Prostate gland (tissue), 2 donors: ENCODE data around the genes TTC17, EXT2, ALX4 and CD82.

GRCh38 chr11:36409068-36409667 lies 100.9 kb downstream of the TRAF6 start:
- PRO-cap: no peak
- RAMPAGE, long total RNA, 2 experiments: no peak in any of the 2 experiments

GRCh38 chr11:36532821-36533507 lies 22.9 kb upstream of the TRAF6 start:
- PRO-cap: no peak
- RAMPAGE, long total RNA, 2 experiments: no peak in any of the 2 experiments

DNA sequence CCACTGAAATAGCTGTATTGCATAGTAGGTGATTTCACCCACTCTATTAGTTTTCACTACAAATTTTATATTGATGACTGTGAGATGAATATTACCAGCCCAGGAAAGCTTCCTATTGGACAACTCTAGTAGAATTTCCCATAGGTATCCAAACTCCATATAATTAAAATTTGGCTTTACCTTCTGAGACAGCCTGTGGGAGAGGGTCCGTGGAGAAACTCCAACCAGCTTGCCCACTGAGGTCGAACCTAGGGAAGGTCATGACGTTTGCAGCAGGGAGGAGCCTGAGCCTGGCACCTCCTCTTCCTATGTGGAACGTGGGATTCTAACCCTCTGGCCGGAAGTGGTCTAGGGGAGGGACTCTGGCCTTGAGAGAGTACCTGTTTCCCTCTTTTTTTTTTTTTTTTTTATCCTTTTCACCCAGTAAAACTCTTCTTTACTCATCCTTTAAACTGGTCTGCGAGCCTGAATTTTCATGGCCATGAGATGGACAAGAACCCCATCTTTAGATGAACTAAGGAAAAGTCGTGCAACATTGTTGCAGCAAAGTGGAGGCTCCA lies 1360.1 kb downstream of the LRRC4C start:
- PRO-cap: no peak
- RAMPAGE, long total RNA, 2 experiments: no peak in any of the 2 experiments

DNA sequence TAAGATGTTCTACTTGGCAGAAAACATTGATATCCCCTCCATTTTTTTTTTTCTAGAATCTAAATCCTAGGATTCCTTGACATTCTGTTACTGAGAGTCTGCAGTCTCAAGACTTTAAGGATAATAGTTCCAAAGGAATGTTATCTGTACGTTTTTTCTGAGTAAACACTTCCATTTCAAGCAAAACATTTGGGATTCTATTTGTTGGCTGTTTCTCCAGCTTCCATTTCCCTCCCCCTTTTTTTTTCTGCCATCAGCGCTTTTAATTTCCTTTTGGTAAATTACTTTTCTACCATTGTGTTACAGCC lies 402.1 kb upstream of the LRRC4C start:
- PRO-cap: no peak
- RAMPAGE, long total RNA, 2 experiments: no peak in any of the 2 experiments

GRCh38 chr11:41971465-41971869 lies 512.0 kb upstream of the LRRC4C start:
- PRO-cap: no peak
- RAMPAGE, long total RNA, 2 experiments: no peak in any of the 2 experiments

DNA sequence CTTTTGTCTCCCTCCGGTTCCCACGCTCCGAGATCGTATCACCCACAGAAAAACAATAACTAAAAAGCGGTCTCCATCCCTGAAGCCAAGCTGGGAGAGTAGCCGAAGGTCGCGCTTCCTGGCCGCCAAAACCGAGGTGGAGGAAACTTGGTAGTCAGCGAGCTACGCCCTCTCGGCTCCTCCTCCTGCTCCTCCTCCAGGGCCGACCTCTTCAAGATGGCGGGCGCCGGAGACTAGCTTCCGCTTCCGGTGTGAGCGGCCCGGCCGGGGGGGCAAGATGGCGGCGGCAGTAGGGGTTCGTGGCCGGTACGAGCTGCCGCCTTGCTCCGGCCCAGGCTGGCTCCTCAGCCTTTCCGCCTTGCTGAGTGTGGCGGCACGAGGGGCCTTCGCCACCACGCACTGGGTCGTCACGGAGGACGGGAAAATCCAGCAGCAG lies at the start of gene TTC17:
Gene TTC17, plus strand, starts transcription at position 243 of the 436 bp plus-strand sequence.
- PRO-cap: bidirectional peak, plus-strand start at position 267 of the sequence, minus-strand start at position 138 of the sequence
- RAMPAGE, long total RNA, 2 experiments: start-site peak on the plus strand in 2 of 2 experiments, centred at positions 264 to 284 of the sequence, 1,239 to 1,932 reads per replicate

- PRO-cap: no peak
- RAMPAGE, long total RNA, 2 experiments: no peak in any of the 2 experiments
These were observed 133.6 kb upstream of the HSD17B12 start for GRCh38 chr11:43546952-43547295.

GRCh38 chr11:43558955-43559154 lies 121.7 kb upstream of the HSD17B12 start:
- PRO-cap: no peak
- RAMPAGE, long total RNA, 2 experiments: no peak in any of the 2 experiments

DNA sequence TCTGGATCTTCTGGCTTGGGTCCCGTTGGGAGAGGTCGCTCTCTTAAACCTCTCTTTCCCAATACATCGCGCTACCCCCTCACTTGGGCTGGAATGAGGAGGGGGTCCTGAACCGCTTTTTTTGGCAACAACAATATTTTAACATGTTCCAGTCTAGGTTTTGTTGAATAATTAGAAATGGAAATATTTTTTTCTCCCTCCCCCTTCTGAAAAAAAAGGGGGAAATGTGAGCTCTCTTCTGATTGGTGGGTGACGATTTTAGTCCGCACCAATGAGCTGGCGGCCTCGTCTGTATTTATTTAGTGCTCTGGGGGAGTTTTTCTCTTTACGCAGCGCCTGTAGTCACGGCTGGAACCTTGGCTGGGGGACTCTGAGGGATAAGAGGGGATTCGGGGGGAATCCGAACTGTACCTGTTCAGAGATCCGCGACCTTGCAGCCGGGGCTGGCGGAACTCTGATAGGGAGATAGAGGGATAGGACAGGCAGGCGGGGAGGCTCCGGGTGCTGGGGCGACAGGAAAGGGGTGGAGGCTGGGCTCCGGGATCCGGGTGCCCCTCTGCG lies 99.9 kb upstream of the HSD17B12 start:
- PRO-cap: no peak
- RAMPAGE, long total RNA, 2 experiments: no peak in any of the 2 experiments

GRCh38 chr11:43644704-43645049 lies 35.9 kb upstream of the HSD17B12 start:
- PRO-cap: no peak
- RAMPAGE, long total RNA, 2 experiments: no peak in any of the 2 experiments

- PRO-cap: no peak
- RAMPAGE, long total RNA, 2 experiments: no peak in any of the 2 experiments
These were observed 11.3 kb downstream of the ALKBH3 start for GRCh38 chr11:43892011-43892300.

DNA sequence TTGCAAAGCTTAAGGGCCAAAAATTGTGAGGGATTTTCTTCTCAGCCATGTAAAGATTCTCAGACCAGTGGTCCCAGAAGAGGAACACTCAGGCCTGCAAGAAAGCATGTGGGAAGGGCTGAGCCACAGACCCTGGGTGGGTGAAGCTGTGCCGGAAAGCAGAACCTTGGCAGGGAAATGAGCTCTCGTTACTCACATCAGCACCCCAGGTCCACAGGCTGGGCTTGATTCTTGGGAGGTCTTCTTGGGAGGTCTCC lies 9.0 kb upstream of the C11orf96 start:
- PRO-cap: no peak
- RAMPAGE, long total RNA, 2 experiments: no peak in any of the 2 experiments

DNA sequence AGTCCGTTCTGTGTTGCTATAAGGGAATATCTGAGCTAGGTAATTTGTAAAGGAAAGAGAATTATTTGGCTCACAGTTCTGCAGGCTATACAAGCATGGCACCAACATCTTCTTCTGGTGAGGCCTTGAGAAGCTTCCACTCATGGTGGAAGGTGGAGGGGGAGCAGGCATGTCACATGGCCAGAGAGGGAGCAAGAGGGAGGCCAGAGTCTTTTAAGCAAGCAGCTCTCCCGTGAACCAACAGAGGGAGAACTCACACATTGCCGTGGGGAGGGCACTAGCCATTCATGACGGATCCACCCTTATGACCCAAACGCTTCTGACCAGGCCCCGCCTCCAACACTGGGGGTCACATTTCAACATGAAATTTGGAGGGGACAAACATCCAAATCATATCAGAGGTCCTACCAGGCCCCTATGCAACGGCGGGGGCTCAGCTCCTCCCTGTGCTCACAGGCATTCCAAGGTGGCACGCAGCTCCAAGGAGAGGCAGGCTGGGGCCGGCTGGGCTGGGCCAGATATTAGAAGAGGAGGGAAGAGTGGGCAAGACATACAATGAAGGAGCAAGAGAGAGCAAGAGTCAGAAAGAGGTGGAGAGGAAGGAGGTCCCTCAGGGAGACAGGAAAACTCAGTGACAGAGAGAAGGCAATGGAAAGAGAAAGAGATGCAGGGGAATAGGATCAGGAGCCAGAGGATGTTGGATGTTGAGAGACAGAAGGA lies 4.7 kb downstream of the C11orf96 start:
- PRO-cap: no peak
- RAMPAGE, long total RNA, 2 experiments: no peak in any of the 2 experiments

DNA sequence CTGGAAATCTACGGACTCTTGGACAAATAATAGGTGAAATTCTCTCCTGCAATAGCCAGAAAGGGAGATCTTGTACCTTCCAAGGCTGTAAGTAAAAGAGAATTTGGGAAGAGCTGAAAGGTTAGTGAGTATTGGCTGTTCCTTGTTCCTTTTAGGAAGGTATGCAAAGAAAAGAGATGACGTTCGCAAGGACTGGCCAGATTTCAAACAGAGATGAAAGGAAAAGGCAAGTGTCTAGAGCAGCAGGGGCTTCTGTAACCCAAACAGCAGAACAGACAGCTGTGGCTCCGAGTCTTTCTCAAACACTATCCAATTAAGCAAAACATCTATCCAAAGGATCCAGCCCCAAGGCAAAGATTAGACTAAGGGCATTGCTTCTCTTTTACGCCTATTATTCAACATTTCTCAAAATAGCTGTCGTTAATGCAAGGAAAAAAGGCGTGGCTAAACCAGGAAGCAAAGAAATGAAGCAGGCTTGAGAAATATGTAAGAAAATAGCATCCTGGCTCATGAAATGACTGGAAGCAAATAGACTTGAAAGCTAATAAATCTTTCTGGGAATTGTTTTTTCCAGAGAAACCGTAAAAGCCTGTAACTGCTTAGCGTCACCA lies 19.9 kb downstream of the C11orf96 start:
- PRO-cap: no peak
- RAMPAGE, long total RNA, 2 experiments: no peak in any of the 2 experiments

DNA sequence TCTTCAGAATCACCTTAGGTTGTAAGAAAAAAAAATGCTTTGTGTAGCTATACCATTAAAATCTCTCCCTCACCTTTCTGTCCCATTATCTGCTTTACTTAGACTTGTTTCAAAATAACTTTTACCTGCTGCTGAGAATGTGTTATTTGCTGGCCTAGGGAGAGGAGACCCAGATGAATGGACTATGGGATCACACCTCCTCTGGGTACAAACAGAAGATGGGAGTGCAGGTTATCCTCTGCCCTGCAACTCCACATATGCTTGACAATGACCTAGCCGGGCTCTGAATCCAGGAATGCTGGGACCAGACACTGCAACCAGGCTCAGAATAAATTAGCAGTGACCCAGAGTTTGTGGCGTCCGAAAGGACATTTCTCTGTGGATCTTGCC lies 41.8 kb downstream of the C11orf96 start:
- PRO-cap: no peak
- RAMPAGE, long total RNA, 2 experiments: no peak in any of the 2 experiments

DNA sequence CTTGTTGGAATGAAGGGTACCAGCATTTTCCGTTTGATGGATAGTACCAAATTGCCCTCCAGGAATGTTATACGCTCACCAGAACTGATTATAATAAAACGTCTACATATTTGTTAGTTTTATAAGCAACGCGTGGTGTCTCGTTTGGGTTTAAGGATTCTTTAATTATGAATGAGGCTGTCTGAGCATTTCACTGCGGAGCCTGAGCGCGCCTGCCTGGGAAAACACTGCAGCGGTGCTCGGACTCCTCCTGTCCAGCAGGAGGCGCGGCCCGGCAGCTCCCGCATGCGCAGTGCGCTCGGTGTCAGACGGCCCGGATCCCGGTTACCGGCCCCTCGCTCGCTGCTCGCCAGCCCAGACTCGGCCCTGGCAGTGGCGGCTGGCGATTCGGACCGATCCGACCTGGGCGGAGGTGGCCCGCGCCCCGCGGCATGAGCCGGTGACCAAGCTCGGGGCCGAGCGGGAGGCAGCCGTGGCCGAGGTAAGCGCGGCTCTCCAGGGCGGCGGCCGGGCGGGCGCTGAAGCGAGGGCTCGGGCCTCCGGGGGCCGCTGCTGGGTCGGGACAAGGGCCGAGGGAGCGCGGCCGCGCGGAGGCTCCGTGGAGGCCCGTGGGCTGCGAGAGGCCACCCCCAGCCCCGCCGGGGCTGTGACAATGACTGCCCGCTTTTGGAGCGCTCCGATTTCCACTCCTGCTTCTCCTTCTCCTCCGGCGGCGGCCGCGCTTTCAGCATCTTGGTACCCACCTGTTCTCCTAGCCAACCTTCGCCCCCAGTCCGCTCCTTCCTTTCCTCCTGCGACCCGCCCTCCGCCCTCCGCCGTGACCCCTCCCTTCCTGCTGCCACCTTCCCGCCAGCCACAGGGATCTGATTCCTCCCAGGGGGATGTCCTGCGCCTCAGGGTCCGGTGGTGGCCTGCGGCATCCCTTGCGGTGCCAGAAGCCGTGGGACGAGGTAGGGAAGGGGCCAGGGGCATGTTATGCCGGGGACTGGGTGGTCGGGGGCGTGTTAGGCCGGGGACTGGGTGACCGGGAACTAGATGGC lies at the start of gene EXT2:
Gene EXT2, plus strand, starts transcription at position 307 of the 1,040 bp plus-strand sequence.
- PRO-cap: unidirectional peak, plus-strand start at position 307 of the sequence
- RAMPAGE, long total RNA, 2 experiments: start-site peak on the plus strand in 2 of 2 experiments, centred at positions 329 to 332 of the sequence, 165 to 352 reads per replicate

DNA sequence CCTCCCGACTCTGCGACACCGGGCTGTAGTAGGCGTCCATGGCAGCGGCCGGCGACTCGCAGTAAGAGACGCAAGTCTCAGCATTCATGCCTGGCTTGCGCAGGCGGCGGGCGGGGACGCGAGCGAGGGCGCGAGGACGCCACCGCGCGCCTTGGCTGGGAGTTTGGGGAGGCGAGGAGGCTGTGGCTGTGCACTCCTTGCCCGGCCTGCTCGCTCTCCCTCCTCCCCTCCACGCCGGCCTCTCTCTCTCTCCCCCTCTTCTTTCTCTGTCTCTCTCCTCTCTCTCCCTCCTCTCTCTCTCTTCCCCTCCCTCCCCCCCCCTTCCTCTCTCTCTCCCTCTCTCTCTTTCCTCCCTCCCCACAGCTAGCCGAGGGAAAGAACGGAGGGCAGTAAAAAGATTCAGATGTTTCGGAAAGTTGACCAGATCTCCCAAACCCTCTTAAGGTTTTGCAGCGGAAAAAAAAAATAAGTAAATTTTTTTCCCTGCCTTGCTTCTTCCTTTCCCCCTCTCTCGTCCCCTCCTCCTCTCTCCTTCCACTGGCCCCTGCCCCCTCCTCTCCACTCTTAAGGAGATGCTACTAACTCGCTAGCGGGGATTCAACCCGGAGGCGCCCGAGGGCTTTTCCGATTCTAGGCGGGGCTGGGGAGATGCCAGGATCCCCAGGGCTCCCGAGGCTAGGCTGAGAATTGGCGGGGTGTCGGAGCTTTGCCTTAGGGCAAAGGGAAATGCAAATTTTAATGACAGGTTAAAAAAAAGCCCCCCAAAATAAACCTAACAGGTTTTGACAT lies at the start of gene ALX4:
Gene ALX4, minus strand, starts transcription at position 165 of the 789 bp plus-strand sequence.
- PRO-cap: no peak
- RAMPAGE, long total RNA, 2 experiments: no peak in any of the 2 experiments

GRCh38 chr11:44565421-44566232 lies at the start of gene CD82:
Gene CD82, plus strand, starts transcription at chr11:44565663.
- PRO-cap: bidirectional peak, plus-strand start at chr11:44565665, minus-strand start at chr11:44565232; unidirectional peak, plus-strand start at chr11:44565726
- RAMPAGE, long total RNA, 2 experiments: start-site peak on the plus strand in 2 of 2 experiments, at chr11:44565576-44565676 at its widest, 208 to 470 reads per replicate

- PRO-cap: no peak
- RAMPAGE, long total RNA, 2 experiments: no peak in any of the 2 experiments
These were observed 6.3 kb downstream of the CD82 start for GRCh38 chr11:44571678-44572161.

DNA sequence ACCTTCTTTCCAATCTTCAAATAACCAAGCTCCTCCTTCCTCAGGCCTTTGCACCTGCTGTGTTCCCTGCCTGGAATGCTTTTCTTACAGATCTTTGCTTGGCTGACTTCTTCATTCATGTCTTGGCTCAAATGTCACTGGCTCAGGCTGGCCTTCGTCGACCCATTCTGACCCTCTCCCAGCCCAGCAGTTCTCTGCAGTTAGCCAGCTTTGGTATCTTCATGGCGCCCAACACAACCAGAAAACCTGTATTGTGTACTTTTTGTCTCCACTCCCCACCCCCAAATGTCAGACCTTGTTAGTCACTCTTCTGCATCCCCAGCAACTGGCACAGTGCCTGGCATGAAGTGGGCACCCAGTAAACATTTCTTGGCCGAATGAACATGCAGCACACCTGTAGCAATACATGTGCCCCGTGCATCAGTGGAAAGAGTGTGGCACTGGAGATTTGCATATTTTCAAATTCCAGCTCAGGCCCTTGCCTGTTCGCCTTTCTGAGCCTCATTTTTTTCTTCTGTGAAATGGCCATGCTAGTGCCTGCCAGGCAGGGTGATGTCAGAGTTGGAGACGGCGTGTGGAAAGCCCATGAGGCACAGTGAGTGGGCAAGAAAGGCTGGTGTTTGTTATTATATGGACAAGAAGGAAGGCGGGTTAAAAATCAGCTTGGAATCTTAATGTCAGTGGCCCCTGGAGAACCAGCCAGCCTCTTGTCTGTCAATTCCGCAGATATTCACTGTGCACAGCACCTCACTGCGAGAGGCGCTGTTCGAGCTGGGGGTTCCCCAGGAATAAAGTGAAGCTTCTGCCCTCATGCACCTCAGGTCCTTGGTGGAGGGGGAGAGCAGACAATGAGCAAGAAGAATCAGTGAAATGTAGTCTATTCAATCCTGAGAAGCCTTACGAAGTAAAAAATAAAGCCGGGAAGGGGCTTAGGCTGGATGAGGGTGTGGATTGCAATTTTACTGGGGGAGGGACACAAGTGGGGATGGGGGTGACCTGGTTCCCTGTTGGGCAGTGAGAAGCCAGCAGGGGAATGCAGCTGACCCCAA lies 38.8 kb downstream of the CD82 start:
- PRO-cap: no peak
- RAMPAGE, long total RNA, 2 experiments: no peak in any of the 2 experiments